OCI-LY7 (cell line): ENCODE results near the gene ZNF675.

GRCh38 chr19:21328183-21329167 lies 735 bp downstream of the ZNF708 start:
- PRO-cap, result unidirectional peak, plus-strand start at chr19:21328601; bidirectional peak, plus-strand start at chr19:21328959, minus-strand start at chr19:21329057
- RAMPAGE, long total RNA, result no peak

DNA sequence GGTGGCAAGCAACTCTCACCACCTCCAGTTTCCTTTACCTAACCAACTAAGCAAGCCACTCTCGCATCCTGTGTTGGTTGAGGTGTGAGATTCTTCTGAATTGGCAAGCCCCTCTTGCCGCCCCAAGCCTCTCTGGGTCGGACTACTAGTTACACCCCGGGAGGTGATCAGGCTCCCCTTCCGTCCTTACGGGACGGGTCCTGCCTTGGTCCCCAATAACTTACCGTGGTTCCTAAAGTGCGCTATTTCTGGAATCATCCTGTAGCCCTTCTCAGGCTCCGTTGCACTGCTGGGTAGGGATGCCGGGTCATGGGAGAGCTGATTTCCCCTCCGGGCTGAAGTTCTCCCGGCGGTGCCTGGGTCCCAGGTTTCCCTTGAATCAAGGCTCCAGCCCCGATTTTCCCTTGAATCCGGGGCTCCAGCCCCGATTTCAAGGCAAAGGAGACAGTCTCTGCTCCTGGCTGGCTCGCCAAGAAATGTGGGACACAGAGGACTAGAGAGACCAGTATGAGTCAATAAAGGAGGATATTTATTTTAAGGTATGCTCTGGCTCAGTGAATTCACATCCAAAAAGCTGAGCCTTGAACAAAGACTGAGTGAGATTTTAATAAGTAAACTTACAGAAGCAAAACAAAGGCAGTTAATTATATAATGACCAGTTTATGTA lies 43.4 kb downstream of the ZNF493 start:
- PRO-cap, result no peak
- RAMPAGE, long total RNA, result no peak

DNA sequence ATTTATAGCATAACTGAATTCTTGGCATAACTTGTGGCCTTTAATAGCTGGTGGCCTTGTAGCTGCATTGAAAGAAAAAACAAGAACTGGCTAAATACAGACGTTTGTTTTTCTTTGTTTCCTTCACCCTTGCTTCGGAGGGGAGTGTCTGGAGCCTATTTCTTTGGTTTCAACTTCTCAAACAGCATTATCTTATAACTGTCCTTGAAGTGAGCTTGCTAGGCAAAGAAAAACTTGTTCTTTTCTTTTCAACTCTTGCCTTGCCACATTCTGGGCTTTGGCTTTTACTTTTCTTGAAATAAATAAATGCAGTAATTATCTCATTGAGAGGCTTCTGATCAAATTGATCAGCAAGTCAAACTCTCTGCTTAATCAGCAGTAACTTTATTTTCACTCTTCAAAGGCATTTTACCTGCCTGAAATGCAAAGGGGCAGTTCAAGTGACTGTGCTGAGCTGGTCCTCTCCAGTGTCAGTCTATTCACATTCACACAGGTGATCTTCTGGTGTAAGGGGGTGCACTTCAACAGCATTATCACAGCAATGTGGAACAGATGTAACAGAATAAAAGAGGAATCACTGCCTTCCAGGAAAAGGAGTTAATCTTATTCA lies 44.0 kb downstream of the ZNF493 start:
- PRO-cap, result no peak
- RAMPAGE, long total RNA, result no peak

GRCh38 chr19:21590956-21591283 lies 85.5 kb downstream of the ZNF429 start:
- PRO-cap, result no peak
- RAMPAGE, long total RNA, result no peak

- PRO-cap, result no peak
- RAMPAGE, long total RNA, result no peak
These were observed 16.9 kb downstream of the ZNF100 start for GRCh38 chr19:21750370-21751038.

- PRO-cap, result no peak
- RAMPAGE, long total RNA, result no peak
These were observed 743 bp downstream of the ZNF43 start for GRCh38 chr19:21835150-21835728.

DNA sequence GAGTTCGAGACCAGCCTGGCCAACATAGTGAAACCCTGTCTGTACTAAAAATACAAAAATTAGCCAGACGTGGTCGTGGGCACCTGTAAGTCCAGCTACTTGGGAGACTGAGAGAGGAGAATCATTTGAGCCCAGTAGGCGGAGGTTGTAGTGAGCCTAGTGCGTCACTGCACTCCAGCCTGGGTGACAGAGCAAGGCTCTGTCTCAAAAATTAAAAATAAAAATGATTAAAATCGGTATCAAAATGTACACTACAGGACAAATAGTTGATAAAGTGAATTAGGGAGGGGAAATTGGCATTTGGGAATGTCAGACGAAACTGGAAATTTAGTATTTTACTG lies 1.5 kb downstream of the ZNF91 start:
- PRO-cap, result no peak
- RAMPAGE, long total RNA, result no peak

GRCh38 chr19:23414758-23415446 lies 19.6 kb upstream of the ZNF91 start:
- PRO-cap, result no peak
- RAMPAGE, long total RNA, result no peak

DNA sequence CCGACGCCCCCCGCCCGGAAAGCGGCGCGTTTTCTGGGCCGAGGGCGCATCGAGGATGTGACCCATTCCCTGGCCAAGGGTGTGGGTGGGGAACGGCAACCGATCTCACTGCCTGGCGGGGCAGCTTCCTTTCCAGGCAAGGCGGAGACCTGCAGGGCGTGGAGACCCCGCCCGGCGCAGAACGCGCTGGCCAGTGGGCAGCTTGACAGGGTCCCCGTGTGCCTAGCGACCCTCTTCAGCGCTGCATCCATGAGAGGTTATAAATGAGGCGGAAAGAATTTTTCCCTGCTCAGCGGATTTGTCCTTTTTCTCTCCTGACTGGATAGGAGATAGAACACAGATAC lies 76.0 kb upstream of the ZNF91 start:
- PRO-cap, result no peak
- RAMPAGE, long total RNA, result no peak

DNA sequence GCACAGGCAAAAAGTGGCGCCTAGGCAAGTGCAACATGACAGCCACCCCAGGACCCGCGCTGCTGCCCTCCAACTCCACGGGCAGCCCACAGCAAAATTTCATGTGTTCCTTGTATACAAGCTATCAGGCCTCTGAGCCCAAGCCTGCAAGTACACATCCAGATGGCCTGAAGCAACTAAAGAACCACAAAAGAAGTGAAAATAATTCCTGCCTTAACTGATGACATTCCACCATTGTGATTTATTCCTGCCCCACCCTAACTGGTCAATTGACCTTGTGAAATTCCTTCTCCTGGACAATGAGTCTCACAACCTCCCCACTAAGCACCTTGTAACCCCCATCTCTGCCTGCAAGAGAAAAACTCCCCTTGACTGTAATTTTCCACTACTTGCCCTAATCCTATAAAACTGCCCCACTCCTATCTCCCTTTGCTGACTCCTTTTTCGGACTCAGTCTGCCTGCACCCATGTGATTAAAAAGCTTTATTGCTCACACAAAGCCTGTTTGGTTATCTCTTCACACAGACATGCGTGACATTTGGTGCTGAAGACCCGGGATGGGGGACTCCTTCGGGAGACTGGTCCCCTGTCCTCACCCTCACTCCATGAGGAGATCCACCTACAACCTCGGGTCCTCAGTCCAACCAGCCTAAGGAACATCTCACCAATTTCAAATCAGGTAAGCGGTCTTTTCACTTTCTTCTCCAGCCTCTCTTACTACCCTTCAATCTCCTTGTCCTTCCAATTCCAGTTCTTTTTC lies 137.5 kb downstream of the ZNF675 start:
- PRO-cap, result no peak
- RAMPAGE, long total RNA, result no peak

- PRO-cap, result bidirectional peak, plus-strand start at chr19:23687317, minus-strand start at chr19:23687177
- RAMPAGE, long total RNA, result start-site peak on the minus strand at chr19:23687161-23687189, 81 and 71 reads in 2 replicates
These were observed at the start of gene ZNF675 for GRCh38 chr19:23687096-23687508. TSS of gene ZNF675 (minus strand) at chr19:23687212.

DNA sequence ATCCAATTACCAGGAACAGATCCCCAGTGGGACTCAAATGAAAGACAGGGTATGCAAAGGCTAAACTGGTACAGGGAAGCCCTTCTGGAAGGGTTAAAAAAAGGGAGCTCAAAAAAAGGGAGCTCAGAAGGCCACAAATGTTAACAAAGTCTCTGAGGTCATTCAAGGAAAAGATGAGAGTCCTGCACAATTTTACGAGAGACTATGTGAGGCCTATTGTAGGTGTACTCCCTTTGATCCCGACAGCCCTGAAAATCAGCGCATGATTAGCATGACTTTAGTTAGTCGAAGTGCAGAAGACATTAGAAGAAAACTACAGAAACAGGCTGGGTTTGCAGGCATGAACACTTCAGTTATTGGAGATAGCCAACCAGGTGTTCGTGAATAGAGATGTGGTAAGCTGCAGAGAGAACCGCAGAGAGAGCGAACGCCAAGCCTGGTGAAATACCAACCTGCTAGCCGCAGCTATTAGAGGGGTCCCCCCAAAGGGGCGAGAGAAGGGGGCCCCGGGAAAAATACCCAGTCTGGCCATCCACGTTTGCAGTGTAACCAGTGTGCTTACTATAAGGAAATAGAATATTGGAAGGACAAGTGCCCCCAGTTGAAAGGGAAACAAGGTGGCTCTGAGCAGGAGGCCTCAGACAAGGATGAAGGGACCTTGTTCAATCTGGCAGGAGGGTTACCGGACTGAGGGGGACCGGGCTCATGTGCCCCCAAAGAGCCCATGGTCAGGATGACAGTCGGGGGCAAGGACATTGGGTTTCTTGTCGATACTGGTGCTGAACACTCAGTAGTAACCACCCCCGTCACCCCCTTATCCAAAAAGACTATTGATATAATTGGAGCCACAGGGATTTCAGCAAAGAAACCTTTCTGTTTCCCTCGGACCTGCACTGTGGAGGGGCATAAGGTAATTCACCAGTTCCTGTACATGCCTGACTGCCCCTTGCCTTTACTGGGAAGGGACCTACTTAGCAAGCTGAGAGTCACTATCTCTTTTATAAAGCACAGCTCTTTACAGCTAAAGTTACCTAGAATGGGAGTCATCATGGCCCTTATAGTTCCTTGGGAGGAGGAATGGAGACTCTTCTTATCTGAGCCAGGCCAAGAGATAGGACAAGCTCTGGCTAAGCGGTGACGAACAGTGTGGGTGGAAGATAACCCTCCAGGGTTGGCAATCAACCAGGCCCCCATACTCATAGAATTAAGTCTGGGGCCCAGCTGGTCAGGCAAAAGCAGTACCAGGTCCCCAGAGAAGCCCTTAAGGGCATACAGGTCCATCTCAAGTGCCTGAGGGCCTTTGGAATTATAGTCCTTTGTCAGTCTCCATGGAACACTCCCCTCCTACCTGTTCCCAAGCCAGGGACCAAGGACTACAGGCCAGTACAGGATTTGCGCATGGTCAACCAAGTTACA lies 604.0 kb downstream of the UQCRFS1 start:
- PRO-cap, result no peak
- RAMPAGE, long total RNA, result no peak

DNA sequence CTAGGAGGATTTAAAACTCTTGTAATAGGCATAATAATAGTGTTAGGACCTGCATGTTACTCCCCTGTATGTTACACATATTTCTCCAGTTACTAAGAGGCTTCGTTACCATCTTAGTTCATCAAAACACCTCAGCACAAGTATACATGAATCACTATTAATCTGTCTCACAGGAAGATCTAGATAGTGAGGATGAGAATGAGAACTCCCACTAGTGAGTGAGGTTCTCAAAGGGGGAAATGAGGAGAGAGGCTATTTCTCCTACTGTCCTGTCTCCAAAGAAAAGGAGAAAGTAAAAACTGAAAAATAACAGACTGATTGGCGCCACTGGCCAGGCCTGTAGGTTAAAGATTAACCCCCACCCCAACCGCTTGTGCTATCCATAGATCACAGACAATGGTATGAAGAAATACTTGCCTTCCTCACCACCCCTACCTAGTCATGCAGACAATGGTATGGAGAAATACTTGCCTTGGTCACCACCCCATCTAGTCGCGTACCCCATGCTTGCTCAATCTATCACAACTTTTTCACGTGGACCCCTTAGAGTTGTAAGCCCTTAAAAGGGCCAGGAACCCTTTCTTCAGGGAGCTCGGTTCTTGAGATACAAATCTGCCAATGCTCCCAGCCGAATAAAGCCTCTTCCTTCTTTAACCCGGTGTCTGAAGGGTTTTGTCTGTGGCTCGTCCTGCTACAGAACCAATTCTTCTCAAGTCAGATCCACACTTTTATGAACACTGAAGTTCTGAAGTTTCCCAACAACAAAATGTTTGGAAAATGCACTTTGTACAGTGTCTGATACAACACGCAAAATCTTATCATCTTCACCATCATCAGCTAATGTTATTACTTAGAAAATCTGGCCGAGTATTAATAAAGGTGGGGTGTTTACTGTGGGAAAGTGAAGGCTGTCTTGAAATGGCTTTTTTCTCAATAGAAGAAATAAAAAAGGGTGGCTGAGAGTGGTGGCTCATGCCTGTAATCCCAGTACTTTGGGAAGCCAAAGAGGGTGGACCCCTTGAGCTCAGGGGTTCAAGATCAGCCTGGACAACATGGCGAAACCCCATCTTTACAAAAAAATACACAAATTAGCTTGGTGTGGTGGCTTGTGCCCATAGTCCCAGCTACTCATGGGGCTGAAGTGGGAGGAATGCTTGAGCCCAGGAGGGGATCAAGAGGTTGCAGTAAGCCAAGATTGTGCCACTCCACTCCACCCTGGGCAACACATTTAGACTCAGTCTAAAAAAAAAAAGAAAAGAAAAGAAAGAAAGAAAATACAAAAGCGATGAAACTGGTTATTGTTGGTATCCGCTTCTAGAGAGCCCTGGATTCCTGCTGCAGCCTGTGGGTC lies 597.9 kb downstream of the UQCRFS1 start:
- PRO-cap, result no peak
- RAMPAGE, long total RNA, result no peak

- PRO-cap, result no peak
- RAMPAGE, long total RNA, result no peak
These were observed 384 bp downstream of the POP4 start for GRCh38 chr19:29606444-29606889.

DNA sequence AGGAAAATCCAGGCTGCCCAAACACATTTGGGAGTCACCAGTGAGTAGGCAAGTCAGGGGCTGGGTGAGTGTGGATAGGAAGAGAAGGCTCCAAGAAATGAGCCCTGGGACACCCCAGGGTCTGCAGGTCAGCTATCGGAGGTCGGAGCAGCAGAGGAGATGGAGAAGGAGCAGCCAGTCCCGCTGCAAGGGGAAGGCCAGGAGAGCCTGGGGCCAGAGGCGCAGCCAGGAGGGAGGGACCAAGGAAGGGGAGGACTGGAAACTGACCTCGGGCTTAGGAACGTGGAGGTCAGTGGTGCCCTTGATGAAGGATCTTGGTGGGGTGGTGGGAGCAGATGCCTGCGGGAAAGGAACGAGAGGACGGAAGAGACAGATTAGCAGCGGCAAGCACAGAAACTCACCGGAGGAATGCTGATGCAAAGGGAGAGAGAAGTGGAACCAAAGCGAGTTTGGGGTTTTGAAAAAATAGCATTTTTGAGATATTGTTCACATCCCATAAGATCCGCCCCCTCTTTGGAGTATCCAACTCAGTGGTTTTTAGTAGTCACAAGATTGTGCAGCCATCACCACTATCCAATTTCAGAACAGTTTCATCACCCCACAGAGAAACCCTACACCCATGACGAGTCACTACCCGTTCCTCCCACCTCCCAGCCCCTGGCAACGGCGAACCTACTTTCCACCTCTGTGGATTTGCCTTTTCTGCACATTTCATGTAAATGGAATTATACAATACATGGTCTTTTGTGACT lies 22.1 kb downstream of the PLEKHF1 start:
- PRO-cap, result no peak
- RAMPAGE, long total RNA, result no peak

DNA sequence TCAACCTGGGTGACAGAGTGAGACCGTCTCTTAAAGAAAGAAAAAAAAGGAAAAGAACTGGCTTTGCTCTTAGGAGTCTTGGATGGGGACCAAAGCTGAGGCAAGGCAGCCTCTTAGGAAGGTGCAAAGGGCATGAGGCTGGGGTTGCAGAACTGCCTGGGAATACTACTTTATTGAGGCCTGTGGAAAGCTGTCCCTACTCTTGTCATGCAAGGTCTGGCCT lies 870 bp upstream of the C19orf12 start:
- PRO-cap, result no peak
- RAMPAGE, long total RNA, result no peak

DNA sequence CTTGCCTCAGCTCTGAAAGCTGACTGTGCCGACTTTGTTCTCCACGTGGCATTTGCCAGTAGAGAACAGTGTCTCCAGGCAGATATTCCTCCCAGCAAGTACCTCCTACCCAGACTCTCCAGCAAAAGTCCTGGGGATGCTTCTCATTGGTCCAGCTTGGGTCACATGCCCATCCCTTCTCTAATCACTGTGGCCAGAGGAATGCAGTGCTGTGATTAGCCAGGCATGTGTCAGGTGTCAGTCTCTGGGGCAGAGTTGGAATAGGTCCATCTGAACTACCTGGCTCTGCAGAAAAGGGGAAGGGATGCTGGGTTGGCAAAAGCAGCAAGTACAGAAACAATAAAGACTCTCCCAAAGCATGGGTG lies 29.9 kb downstream of the CCNE1 start:
- PRO-cap, result no peak
- RAMPAGE, long total RNA, result no peak

GRCh38 chr19:30223261-30224157 lies 148.7 kb upstream of the ZNF536 start:
- PRO-cap, result no peak
- RAMPAGE, long total RNA, result no peak

DNA sequence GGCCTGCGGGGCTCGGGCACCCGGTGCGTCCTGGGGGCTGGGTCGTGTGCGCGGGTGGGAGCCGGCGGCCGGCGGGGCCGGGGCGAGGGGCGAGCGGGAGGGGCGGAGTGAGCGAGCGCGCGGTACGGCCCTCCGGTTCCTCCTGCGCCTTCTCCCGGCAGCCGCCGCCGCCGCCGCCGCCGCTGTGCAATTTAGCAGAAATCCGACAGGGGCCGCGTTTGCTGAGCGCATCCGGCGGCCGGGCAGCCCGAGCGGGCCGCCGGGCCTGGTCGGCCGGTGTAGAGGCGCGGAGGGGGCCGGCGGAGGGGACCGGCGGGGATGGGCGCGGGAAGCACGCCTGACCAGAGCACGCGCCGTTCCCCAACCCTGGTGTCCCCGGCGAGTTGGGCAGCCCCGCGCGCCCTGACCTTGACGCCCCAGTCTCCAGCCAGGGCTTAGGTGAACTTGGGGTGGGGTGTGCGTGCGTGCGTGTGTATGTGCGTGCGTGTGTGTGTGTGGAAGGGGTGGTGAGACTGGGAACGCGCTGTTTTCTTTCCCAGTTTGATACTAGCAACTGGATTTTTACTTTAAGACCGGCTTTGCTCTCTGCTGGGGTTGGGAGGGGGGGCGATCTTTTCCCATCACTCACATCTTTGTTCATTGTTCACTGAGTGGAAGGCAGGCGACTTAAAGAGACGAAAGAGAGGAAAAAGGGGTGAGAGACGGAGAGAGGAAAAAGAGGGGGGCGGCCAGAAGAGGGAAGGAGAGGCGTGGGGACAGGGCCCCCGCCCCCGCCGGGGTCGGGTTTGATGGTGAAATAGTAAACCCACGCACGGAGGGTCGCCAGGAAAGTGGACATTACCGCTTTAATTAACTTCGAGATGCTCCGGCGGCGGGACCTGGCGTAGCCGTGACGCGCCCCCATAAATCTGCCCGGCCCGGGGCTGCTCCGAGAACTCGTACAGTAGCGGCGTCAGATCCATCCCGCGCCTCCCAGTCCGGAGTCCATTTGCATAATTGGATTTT lies 144.3 kb upstream of the ZNF536 start:
- PRO-cap, result no peak
- RAMPAGE, long total RNA, result no peak

DNA sequence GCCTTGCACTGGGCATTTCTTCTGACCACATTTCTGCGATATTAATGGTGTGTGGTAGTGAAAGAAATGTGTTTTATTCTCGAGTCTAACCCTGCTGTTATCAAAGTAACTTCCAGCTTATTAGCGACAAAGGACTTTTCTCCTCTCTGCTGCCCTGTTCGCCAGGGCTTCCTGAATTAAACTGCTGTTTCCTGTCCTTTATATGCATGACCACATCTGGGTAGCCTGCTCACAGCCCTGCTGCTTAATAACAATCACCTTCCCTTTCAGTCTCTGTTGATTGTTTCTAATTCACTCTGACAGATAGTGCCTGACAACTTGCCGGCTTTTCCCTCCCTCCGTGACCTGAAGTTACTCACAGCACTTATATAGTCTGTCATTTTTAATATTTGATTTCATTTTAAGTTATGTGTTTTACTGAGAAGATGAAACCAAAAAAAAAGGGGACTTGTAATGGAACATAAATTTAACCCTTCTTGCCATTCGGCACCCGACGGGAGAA lies 11.4 kb upstream of the ZNF536 start:
- PRO-cap, result no peak
- RAMPAGE, long total RNA, result no peak